ENCODE measurements around a stretch of chr19.

GRCh38 chr19:2260165-2260640 is 4.0 kb upstream of the JSRP1 start:
- CAGE, long polyA plus RNA, result no peak
- RRBS, result no CpG with 5 or more reads among the region's 11 CpGs

DNA sequence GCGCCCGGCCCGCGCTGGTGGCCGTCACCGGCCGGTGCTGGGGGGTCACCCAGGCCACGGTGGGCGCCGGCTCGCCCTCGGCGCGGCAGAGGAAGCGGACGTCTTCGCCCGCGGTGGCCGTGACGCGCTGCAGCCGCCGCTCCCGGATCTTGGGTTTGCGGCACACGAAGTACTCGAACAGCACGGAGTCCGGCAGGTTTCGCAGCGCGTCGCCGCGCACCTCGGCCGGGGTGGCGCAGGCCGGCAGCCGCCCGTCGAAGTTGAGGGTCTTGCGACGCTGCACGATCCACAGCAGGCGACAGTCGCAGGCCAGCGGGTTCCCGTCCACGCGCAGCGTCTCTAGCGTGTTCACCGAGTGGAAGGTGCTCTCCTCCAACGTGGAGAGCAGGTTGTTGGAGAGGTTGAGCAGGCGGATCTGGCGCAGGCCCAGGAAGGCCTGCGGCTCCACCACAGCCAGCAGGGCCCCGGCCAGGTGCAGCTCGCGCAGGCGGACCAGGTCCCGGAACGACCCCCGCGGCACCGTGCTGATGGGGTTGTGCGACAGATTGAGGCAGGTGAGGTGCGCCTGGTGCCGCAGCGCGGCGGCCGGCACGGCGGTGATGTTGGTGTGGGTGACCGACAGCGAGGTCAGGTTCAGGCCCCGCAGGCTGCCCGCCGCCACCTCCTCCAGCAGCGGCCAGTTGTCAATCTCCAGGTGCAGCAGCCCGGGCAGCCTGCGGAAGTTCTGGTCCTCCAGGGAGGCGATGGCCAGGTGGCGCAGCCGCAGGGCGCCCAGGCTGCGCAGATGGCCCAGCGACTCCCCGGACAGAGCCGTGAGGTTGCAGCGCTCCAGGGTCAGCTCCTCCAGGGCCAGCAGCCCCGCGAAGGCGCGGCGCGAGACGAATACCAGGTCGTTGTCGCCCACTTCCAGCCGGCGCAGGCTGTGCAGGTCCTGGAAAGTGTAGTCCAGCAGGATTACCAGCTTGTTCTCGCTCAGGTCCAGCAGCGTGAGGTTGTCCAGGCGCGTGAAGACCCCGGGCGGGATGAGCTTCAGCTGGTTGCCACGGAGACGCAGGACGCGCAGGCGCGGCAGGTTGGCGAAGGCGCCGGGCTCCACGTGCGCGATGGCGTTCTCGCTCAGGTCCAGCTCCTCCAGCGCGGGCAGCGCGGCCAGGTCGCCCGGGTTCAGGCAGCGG is 8.8 kb upstream of the PEAK3 start:
- CAGE, long polyA plus RNA, result no peak
- RRBS, result 8% methylated on average over 86 of the region's 132 CpGs

DNA sequence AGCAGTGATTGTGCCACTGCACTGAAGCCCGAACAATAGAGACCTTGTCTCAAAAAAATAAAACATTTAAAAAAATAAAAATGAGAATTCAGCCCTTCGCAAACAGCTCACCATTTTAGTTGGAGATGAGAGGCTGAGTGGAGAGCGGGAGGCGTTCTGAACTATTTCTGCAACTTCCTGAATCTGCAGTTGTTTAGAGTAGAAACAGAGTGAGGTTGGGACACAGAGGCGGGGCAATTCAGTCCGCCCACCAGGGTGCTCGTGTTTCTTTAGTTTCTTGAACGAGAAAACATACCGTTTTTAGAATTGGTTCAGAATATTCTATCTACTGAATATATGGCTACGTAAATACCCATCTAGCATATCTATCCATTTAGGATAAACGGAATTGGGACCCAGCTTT is 33.1 kb downstream of the TIMM13 start:
- CAGE, long polyA plus RNA, result no peak
- RRBS, result no CpG with 5 or more reads among the region's 11 CpGs

GRCh38 chr19:2423043-2423596 is 4.3 kb downstream of the TIMM13 start:
- CAGE, long polyA plus RNA, result no peak
- RRBS, result no CpG with 5 or more reads among the region's 12 CpGs

DNA sequence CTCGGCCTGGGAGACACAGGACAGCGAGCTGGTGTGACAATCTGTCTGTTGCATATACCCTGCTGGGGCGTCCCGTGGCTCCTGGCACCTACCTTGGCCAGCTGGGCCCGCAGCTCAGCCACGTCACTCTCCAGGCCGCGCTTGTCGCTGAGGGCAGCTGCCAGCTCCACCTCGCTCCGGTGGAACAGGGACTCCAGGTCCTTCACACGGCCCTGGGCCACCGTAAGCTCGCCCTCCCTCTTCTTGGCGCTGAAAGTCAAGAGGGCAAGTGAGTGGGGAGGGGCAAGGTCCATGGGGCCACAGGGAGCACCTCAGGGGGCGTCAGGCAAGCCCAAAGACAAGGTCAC is 10.9 kb upstream of the TIMM13 start:
- CAGE, long polyA plus RNA, result no peak
- RRBS, result no CpG with 5 or more reads among the region's 16 CpGs

DNA sequence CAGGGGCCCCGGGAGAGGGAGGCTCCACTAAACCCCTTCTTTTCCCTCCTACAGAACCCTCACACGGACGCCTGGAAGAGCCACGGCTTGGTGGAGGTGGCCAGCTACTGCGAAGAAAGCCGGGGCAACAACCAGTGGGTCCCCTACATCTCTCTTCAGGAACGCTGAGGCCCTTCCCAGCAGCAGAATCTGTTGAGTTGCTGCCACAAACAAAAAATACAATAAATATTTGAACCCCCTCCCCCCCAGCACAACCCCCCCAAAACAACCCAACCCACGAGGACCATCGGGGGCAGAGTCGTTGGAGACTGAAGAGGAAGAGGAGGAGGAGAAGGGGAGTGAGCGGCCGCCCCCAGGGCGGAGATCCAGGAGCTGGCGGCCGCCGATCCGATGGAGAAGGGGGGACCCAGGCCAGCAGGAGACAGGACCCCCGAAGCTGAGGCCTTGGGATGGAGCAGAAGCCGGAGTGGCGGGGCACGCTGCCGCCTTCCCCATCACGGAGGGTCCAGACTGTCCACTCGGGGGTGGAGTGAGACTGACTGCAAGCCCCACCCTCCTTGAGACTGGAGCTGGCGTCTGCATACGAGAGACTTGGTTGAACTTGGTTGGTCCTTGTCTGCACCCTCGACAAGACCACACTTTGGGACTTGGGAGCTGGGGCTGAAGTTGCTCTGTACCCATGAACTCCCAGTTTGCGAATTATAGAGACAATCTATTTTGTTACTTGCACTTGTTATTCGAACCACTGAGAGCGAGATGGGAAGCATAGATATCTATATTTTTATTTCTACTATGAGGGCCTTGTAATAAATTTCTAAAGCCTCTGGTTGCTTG is 1.7 kb downstream of the GADD45B start:
- CAGE, long polyA plus RNA, result no peak
- RRBS, result 2% methylated on average over 3 of the region's 30 CpGs

- CAGE, long polyA plus RNA, result no peak
- RRBS, result 2% methylated on average over 46 of the region's 106 CpGs
These were observed 12.8 kb downstream of the GADD45B start for GRCh38 chr19:2488360-2489568.

- CAGE, long polyA plus RNA, result no peak
- RRBS, result no CpG with 5 or more reads among the region's 3 CpGs
These were observed 64.0 kb downstream of the GADD45B start for GRCh38 chr19:2539796-2540374.

DNA sequence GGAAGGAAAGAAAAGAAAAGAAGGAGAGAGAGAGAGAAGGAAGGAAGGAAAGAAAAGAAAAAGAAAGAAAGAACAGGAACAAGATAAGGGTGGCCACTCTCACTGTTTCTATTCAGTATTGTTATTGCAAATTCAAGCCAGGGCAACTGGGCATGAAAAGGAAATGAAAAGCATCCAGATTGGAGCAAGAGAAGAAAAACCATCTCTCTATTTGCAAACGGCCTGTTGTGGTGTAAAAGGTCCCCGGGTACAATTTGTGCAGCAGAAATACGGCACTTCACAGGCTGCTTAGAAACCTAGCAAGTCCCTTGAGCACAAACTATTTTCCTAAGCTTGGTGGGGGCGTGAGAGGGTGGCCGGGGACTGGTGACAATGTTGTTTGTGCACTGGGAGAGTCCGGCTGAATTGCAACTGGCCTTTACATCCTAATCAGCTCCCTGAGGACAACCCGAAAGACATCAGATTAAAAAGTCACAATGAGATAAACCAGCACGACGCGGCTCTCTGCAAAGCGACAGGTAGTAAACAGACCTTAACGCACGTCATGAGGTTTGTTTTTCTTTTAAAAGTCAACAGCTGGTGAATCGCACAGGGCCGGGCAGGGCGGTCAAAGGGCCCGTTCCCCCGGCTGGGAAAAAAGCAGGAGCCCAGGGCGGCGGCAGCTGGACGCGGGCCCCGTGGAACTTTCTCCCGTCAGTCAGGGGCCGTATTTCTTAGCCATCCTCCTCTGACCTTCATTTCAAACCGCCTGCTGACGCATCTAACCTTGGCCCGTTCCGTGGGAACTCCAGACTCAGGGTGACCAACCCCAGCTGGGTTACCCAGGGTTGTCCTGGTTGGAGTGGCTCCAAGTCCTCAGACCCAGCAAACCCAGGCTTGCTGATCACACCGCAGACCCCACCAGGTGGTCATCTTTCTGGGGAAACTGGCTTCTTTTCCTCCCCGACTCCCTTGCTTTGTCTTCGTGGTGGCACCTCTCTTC is 112.2 kb downstream of the GADD45B start:
- CAGE, long polyA plus RNA, result no peak
- RRBS, result 7% methylated on average over 4 of the region's 32 CpGs

DNA sequence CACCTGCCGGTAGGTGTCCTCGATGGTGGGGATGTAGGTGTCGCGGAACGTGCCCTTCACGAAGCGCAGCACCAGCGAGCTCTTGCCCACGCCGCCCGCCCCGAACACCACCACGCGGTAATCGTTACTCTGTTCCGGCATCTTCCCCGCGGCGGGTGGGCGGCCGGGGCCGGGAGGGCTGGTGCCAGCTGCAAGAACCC is 3.6 kb downstream of the DIRAS1 start:
- CAGE, long polyA plus RNA, result no peak
- RRBS, result 74% methylated on average over 7 of the region's 22 CpGs

DNA sequence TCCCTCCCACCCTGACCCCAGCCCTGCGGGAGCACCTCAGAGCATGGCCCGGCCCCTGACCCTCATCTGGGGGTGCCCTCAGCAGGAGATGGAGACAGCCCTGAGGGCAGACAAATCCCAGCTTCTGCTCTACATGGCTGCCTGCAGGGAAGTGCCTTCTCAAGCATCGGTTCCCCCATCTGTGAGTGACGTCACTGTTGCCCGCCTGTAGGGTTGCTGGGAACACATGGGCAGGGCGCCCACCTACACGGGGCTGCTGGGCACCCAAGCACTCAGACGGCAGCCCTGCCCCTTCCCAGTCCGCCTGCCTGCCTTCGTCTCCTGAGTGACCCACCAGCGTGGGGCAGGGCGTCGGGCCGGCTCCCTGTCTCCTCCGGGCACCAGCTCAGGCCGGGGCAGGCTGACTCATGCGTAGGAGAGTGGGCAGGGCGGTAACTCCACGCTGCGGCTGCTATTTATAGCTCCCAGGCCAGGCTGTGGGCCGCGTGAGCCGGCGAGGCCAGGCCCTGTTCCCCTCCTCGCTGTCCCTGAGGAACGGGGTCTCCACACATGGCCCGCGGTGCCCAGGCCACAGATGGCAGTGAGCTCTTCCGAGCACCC is 1.8 kb upstream of the DIRAS1 start:
- CAGE, long polyA plus RNA, result no peak
- RRBS, result 21% methylated on average over 7 of the region's 29 CpGs

GRCh38 chr19:2739619-2739826 is 294 bp downstream of the SLC39A3 start:
- CAGE, long polyA plus RNA, result no peak
- RRBS, result 3% methylated on average over 7 of the region's 9 CpGs

DNA sequence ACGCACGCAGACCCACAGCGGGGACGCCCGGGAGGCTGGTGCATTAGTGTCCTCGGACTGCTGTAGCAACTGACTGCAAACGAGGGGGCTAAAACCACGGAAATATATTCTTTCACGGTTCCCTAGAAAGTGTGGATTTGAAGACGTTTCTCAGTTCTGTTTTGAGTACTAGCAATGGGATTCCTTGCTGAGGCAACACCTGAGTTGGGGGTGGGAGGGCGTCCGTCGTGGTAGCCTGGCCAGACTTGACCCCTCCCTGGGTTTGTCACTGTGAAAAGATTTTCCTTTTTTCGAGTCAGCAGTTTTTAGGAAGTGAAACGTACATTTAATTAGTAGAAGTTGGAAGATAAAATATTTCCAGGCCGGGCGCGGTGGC is 1.1 kb downstream of the ZNF555 start:
- CAGE, long polyA plus RNA, result no peak
- RRBS, result no CpG with 5 or more reads among the region's 18 CpGs

DNA sequence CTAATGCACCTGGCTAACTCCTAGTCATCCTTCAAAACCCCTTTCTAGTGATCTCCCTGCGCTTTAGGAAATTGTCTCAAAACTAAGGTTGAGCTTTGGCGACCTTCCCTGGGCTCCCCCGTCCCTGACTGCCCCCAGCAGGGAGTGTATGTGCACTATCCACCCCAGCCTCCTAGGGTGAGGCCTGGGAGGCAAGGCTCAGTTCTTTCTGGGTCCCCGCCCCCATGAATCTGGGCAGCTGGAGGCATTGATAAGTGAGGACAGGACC is 356 bp downstream of the TLE6 start:
- CAGE, long polyA plus RNA, result no peak
- RRBS, result no CpG with 5 or more reads among the region's 4 CpGs

DNA sequence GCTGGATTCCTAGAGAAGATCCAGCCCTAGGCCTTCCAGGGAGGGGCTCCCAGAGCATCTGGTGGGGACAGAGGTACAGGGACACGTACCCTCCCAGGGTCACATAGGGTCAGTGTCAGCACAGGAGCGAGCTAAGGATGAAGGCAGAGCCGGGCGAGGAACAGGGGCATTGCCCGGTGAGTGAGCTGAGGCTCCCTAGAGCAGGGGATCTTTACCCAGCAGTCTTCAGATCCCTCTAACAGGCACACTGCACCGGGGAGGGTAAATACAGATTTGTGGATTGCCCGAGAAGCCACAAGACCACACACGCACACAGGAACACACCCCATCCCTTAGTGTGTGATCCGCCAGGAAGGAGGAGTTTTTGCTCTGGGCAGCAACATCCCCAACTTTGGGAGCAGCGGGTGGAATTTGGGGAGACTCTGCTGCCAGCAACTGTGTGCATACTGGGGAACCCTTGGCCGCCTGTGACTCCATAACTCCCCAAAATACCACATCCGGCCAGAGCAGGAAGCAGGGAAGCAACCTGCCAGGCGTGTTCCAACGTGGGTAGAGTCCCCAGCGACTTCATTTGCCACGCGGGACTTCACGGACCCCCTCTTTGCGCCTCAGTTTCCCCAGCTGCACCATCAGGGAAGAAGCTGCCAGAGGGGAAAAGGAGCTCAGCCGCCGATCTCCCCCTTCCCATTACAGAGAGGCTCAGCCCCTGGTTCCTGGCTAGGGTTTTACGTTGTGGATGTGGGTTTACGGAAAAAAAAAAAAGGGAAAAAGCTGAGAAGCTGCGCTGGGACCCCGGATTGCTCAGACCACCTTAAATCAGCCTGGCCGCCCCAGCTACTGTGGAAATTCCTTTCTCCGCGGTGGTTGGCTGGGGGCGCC is 5.9 kb upstream of the TLE2 start:
- CAGE, long polyA plus RNA, result no peak
- RRBS, result 10% methylated on average over 2 of the region's 29 CpGs

GRCh38 chr19:3037307-3037646 is 8.2 kb upstream of the TLE2 start:
- CAGE, long polyA plus RNA, result no peak
- RRBS, result no CpG with 5 or more reads among the region's 4 CpGs

GRCh38 chr19:3046587-3047467 is 15.5 kb downstream of the TLE5 start:
- CAGE, long polyA plus RNA, result no peak
- RRBS, result 14% methylated on average over 11 of the region's 50 CpGs

DNA sequence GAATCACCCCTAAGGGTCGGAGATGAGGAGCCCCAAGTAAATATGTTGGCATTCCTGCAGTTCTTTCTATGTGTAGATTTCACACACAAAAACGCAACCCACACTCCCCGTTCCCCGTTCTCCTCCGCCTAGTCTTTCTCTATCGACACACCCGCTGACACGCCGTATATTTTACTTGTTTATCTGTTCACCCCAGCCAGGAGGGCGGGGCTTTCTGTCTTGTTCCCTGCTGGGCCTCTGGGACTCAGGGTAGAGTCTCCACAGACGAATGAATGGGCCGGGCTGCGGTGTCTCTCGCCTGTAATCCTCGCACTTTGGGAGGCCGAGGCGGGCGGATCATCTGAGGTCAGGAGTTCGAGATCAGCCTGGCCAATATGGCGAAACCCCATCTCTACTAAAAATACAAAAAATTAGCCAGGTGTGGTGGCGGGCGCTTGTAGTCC is 14.6 kb downstream of the TLE5 start:
- CAGE, long polyA plus RNA, result no peak
- RRBS, result no CpG with 5 or more reads among the region's 22 CpGs

DNA sequence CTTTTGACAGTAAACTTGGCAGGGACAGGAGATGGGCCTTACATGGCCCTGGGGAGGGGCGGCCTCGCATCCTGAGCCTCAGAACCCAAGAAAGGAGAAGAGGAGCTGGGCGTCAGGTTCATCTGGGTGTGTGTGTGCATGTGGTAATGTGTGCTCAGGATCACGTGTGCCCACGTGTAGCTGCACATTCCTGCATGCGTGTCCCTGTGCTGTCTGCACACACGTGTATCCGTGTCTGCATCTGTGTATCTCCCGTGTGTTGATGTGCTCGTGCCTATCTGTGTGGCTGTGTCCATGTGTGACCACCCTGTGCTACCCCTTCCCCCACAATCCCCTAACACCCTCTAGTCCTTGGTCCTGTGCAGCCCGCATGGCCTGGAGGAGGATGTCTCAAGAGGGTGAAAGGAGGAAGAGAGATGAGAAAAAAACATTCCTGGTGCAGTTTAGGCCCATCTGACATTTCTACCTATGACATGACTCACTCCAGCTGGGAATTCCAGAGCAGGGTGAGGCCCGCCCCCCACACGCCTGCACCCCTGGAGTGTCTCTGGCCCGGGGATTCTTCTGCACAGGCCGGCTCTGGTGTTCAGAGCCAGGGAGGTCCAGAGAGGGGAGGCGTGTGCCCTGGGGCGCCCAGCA is 7.2 kb downstream of the TLE5 start:
- CAGE, long polyA plus RNA, result no peak
- RRBS, result no CpG with 5 or more reads among the region's 17 CpGs

DNA sequence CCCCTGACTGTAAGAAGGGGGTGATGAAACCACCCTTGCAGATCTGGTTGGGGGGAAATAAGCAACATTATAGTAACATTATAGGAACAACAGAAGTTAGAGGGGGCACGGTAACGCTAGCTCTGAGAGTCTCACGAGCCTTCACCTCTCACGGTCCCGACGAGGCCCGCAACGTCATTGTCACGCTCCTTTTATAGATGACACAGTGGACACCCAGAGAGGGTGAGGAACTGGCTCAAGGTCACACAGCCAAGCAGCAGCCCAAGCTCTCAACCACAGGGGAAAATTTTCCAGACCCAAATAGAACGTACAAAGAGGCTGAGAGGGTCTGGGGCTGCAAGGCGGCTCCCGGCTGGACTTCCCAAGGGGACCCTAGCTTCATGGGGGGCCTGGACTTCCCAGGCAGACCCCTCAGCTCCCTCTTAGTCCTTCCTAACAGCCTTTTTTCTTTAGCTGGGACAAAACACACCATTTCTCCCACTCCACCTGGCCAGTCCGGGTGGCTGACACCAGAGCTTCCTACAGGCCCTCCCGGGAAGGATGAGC is 4.1 kb downstream of the TLE5 start:
- CAGE, long polyA plus RNA, result no peak
- RRBS, result 84% methylated on average over 1 of the region's 14 CpGs

Measured in osteoblast (primary cell).